Amniotic epithelial cell (primary cell): ENCODE measurements around the genes CUZD1 and IKZF5.

- RRBS, result no CpG with 5 or more reads among the region's 1 CpG
Measured at GRCh38 chr10:121076939-121077254, 225.7 kb downstream of the WDR11 start.

DNA sequence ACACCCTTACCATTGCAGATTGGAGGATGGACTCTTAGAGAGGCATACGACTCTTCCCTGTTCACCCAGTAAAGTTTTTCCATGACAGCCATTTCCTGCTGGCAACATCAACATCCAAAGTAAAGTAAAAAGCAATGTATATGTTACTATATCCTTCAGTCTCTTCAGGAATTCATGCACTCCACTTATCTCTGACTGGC, 297.1 kb downstream of the WDR11 start:
- RRBS, result no CpG with 5 or more reads among the region's 1 CpG

GRCh38 chr10:121487870-121488267, 110.4 kb downstream of the FGFR2 start:
- RRBS, result no CpG with 5 or more reads among the region's 9 CpGs

GRCh38 chr10:121500358-121500983, 97.8 kb downstream of the FGFR2 start:
- RRBS, result no CpG with 5 or more reads among the region's 15 CpGs

DNA sequence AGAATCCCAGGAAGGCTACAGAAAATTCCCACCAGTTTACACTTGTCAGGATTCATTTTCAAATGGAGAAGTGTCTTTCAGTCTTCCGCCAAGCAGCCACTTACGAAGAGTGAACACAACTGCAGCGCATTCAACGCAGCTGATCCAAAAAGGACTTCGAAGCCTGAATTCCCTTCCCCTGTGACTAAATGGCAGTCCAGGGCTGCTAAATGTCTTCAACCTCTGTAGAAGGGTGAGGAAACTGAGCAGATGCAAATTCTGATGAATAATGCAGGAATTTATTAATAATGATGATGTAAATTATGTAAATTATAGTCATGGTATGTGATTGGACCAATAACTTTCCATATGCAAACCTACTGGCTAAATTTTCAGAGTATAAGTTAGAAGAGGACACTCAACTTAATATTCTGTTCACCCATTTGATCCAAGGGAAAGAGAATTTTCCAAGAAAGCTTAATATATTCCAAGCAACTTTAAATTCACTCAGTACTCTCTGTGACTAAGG, 3.7 kb downstream of the FGFR2 start:
- RRBS, result no CpG with 5 or more reads among the region's 5 CpGs

DNA sequence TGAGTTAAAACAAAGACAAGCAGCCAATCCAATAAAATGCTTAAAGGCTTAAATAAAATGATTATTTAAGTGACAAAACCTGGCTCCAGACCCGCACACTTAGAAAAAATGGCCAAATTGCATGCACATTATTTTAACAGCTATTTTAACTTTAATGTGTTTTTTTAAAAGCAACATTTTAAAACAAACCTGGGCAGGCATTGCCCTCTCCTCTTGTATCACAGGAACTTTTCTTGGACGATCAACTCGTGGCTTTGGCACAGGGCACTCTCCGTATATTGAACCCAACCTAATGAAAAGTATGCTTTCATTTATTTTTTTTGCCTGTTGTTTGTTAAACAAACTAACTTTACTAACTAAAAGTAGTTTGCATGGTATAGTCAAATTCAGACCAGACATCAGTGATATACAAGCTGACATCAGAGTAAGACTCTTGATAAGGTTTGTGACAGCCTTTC, 9.9 kb downstream of the NSMCE4A start:
- RRBS, result no CpG with 5 or more reads among the region's 4 CpGs

- RRBS, result no CpG with 5 or more reads among the region's 4 CpGs
Measured at GRCh38 chr10:122128444-122128720, 139.4 kb downstream of the TACC2 start.

DNA sequence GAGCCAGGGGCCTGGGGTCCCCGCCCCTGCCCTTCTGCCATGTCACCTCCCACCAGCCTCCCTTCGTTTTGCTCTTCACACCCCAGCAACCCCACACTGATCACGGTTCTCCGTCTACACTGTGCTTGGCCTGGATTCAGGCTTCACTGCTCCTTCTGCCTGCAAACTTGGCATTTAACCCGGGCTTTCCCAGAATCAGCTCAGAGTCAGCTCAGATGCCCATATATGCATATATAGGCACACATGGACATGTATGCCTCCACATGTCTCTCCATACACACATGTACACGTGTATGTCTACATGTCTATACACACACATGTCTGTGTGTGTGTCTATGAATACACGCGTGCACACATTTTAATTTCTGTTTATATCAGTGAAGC, 137.9 kb upstream of the BTBD16 start:
- RRBS, result no CpG with 5 or more reads among the region's 8 CpGs

GRCh38 chr10:122162778-122163369, 108.2 kb upstream of the BTBD16 start:
- RRBS, result 12% methylated on average over 3 of the region's 26 CpGs

DNA sequence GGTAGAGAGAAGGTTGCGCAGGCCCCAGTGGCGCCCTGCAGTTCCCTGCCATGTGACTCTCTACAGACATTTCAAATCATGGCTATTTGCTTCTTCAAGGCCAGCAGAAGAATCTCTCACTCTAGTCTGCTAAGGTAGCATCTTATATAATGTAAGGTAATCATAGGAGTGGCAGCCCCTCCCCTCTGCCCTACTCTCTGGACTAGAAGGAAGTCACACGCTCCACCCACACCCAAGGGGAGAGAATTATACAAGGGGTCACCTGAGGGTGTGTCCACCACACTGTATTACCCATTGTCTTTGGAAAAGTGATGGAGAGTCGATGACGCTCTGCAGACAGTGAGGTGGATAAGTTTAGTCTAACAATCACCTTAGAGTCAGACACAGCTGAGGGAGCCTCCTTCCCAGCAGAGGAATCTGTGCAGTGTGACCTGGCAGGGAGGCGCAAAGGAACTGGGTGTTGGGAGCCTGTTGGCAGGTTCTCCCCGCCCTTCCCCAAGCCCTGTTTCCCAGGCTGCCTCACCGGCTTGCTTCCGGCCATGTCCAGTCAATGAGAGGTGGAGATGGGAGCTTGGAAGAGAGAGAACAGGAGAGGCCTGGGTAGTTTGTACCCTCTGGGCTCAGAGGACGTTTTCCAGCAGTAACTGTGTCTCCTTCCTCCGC, 35.5 kb upstream of the PLEKHA1 start:
- RRBS, result no CpG with 5 or more reads among the region's 11 CpGs

DNA sequence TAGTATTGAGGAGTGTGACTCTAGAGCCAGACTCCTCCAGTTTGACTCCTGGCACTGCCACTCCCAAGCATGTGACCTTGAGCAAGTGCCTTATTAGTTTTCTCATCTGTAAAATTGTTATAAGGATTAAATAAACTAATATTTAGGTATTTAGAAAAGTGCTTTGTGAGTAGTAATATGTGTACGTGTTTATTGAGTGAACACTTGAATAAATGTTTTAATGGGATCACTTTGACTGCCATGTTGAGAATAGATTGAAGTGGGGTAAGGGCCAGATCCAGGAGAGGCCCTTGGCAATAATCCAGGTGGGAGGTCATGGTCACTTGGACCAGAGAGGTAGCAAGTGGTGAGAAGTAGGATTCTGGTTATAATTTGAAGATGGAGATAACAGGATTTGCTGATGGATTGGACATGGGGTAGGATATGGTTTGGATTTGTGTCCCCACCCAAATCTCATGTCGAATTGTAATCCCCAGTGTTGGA, 6.4 kb downstream of the PLEKHA1 start:
- RRBS, result no CpG with 5 or more reads among the region's 2 CpGs

GRCh38 chr10:122514745-122515366, 45.7 kb upstream of the DMBT1 start:
- RRBS, result no CpG with 5 or more reads among the region's 10 CpGs

- RRBS, result no CpG with 5 or more reads among the region's 8 CpGs
Measured at GRCh38 chr10:122576157-122576990, 15.8 kb downstream of the DMBT1 start.

DNA sequence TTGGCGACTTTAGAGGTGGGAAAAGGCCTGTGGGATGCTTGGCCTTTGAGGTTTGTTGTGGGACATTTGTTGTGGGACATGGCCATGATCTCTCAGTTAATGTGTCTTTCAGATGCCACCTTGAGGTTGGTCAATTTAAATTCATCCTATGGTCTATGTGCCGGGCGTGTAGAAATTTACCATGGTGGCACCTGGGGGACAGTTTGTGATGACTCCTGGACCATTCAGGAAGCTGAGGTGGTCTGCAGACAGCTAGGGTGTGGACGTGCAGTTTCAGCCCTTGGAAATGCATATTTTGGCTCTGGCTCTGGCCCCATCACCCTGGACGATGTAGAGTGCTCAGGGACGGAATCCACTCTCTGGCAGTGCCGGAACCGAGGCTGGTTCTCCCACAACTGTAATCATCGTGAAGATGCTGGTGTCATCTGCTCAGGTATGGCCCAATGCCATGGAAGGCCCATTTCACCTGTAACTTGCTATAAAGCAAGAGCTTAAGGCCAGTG, 41.8 kb upstream of the SPADH start:
- RRBS, result no CpG with 5 or more reads among the region's 9 CpGs

DNA sequence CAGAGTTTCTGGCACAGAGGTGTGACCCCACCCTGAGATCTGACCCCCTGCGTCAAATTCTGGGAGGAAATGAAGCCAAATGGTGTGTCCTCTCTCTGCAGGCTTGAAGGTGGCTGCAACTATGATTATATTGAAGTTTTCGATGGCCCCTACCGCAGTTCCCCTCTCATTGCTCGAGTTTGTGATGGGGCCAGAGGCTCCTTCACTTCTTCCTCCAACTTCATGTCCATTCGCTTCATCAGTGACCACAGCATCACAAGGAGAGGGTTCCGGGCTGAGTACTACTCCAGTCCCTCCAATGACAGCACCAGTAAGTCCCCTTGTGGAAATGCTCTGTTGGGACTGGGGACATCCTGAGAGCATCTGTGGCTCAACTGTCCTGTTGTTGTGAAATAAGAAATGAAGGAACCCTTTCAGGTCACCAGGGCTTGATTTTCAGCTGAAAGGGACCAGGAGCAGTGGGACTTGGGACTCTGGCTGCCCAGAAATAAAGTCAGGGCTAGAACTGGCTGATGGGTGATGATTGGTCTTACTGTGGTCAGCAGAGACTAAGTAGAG, 36.7 kb upstream of the SPADH start:
- RRBS, result no CpG with 5 or more reads among the region's 6 CpGs

DNA sequence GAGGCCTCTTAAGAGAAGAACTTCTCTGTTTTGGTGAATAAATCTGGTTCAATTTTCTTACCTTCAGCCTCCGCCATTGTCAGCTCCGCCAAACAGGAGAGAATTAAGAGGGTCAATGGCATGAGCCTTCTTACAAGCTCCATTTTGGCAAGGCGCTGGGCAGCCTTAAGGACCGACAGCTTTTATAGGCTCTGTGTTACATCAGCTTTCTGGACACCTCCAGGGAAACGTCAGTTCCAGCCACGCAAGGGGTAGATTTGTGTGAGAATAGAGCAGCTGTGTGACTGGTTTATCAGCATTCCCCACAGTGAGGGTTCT, at the start of gene CUZD1:
Gene CUZD1 (minus strand): TSS at position 157 of the 318 bp plus-strand sequence.
- RRBS, result no CpG with 5 or more reads among the region's 6 CpGs

DNA sequence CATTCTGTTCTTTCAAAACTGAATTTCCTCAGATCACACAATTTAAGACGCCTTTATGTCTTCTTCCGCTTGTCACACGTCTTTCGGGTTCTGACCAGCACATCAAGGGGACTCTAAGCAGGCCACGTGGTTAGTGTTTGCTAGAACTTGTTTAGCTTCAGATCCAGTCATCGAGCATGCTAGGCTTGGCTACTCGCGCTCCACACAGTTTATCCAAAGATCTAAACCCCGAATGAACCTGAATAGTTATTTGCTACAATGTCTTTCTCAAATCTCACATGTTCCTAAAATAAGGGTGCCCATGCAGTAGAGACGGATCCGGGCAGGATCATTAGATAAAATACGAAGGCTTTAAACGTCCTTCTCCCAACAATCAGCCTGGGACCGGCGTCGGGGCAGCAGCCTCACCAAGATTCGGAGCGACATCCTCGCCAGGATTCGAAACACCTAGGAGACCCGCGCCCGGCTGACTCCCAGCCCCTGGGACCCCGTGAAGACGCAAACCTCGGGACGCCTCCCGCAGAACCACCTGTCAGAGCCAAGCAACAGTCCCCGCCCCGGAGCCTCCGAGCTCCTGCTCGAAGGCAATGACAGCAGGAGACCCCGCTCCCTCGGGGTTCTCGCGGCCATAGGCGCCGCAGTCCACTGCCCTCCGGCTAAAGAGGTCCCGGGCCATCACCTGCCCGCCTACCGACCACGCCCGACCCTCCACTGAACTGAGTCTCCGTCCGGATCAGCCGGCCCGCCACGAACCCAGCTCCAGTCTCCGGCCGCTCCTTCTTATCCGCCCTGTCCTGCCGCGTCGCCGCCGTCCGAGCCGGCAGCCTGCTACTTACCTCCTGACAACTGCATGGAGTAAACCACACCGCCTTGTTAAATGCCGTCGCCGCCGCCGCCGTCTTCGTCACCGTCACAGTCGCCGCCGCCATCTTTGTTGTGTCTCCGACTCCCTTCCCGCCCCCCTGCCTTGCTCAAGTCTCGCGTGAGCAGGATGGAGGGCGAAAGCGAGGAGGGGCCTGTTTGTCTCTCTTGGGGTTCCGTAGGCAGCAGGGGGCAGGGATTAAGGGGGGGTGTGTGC, at the start of gene IKZF5:
Gene IKZF5 (minus strand): TSS at position 938 of the 1,078 bp plus-strand sequence.
- RRBS, result 2% methylated on average over 38 of the region's 78 CpGs

GRCh38 chr10:123392209-123392797, 238.1 kb downstream of the BUB3 start:
- RRBS, result no CpG with 5 or more reads among the region's 6 CpGs

DNA sequence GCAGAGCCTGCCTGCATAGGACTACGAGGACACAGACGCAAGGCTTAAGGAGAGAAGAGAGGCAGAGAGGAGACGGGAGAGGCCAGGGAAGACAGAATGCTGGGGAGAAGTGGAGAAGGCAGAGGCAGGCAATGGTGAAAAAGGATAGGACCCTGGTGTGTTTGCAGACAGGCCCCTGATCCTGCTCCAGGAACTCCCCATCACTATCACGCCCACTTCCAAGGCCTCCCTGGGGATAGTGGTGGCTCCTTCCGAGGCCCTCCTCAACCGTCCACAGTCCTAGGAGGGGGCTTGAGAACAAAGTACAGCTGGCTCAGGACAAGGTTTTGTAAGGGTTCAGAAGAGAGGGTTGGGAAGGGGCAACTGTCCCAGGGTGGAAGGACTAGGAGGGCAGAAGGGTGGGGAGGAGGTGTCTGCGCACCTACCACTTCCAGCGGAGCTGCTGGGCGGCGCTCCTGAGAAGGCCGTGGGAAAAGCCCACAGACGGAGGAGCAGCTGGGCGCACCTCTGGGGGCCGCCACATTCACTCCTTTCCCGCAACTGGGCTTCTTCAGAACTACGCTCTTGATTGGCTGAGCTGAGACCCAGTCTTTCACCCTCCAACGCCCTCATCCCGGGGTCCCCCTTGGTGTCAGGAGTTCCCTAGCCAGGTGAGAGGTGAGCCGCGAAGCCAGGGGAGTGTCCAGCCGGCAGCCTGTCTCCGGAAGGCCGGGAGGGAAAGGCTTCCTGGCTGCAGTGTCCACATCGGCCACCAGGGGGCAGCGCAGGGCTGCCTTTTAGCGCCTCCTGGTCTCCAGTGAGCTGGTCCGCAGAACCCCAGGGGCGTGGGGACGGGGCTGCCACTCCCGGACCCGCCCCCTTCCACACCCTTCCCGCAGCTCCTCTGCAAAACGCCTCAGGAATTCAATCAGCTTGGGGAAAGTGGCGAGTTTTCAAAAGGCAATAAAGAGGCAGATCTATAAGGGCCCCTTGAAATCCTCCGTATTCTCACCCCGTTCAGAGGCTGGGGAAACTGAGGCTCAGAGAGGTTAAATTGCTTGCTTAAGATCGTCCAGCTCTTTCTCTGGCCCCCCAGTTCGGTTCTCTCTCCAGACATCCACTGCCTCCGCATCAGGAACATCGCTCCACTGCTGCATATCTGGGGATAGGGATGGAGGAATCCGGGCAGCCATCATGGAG, 99.0 kb downstream of the CHST15 start:
- RRBS, result 5% methylated on average over 4 of the region's 41 CpGs

DNA sequence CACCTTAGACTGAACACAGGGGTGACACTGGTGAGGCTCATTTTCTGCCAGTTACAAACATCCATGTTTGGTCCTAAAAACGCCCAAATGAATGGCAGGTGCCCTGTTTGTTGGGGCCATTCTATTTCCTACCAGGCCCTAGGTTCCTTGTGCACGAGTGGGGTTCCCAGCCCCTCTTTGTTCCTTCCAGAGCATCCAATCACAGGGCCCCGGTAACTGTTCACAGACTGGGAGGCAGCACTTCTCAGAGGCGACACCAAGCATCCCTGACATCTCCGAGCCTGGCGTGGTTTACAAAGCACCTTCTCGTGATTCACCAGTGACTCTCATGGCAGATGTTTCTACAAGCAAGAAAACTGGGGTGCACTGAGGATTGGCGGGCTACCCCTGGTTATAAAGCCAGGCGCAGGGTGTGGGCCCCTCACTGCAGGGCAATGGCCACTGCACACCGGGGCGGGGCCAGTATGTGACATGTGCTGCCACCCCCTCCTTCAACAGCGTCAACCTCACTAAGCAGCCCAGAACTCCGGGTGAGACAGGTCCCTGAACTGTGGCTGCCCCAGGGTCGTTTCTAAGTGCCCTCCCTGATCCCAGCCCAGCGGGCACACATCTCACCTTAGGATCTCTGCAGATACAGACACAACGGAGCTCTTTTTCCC, 64.0 kb downstream of the CHST15 start:
- RRBS, result 91% methylated on average over 4 of the region's 16 CpGs